ENCODE measurements around a stretch of chr10.

DNA sequence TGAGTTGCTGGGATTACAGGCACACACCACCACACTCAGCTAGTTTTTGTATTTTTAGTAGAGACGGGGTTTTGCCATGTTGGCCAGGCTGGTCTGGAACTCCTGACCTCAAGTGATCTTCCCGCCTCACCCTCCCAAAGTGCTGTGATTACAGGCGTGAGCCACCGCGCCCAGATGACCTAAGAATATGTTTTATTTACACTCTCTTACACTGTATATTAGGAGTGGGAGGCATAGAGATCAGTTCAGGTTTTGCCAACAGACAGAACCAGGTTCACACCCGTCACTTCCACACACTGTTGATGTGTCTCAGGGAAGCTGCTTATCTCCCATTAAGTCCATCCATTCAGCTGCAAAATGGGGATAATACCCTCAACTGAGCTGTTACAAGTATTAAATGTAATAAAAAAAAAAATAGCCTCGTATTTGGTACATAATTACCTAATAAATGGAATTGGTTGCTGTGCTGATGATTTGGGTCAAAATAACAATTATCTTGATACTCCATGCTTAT lies 64.2 kb downstream of the PARD3 start:
- RRBS, result no CpG with 5 or more reads among the region's 7 CpGs

DNA sequence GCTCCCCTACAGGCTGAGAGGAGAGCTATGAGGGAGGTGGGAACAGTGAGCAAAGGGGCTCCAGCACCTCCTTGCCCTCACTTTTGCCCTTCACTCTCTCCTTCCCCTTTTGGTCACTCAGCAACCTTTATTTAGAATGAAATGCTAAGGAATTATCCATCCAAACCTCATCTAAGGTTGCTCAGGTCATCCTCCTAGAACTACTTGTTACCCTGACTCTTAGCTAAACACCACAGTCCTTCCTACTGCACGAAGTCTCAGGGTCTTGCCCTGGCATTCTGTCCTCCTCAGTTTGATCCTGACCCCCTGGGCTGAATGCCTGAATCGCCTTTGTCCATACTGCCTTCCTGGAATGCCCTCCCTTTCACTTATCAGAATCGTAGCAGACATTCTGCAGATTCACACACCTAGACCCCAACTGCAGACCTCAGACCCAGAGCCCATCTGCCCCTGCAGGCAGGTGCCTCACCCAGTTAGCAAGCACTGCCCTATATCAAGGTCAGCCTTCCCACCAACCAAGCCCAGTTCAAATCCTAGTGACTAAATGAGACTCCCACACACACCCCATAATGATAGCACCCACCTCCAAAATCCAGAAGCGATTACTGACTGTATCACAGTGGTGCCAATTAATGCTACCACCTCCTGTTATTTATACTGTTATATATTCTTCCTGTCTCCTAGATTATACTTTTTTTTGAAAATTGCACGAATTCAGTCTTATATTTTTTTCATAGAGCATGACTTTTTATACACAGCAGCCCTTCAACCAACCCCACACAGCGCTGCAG lies 3.9 kb downstream of the PARD3 start:
- RRBS, result no CpG with 5 or more reads among the region's 6 CpGs

GRCh38 chr10:35127363-35128018 lies 845 bp downstream of the CREM start:
- RRBS, result 2% methylated on average over 17 of the region's 51 CpGs

- RRBS, result no CpG with 5 or more reads among the region's 5 CpGs
Observed at GRCh38 chr10:35191258-35191958, 64.8 kb downstream of the CREM start.

DNA sequence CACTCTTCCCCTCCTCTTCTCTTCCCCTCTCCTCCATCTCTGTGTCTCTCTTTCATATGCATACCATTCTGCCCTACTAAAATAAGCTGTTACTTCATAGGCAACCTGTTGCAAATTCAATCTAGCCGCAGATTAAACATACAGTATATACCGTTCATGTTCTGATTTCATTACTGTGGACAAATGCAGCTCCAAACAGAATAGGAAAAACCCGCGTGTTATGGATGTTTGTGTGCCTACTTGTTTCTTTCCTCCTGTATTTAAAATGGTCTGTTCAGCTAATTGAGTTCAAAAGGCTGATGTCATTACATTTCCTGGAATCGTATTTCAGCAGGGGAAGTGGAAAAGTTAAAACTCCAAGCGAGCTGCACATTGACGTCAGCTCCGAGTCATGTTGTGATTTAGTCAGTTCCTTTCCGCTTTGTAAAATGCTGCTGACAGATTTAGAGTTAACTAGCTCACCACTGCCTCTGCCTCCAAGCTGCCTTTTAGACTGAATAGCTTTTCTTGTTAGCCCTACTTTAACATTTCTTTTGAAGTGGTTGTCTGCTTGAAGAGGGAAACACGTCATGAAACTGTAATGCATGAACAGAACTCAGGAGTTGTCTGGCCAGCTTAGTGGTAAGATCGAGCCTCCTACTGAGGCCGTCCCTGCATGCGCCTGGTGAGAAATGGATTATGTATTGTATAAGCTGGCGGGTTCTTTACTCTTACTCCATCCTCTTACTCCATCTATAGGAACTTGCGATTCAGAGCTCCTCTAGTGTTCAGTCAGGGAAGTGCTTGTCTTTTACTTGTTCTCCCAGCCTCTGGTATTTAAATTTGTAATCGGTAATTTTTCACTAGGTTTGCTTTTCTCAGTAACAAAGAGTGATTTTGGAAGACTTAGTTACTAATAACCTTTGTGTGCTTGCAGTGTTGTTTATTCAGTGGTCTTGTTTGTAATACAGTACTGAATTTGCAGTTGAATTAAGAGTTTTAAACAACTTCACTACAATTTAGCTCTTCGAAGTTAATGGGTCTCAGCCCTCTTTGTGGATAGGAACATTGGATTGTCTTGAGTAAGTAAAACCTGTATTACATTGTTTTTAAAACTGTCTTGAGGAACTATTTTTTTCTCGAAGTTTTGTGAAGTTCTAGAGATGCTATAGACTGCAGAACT lies 69.2 kb downstream of the CREM start:
- RRBS, result no CpG with 5 or more reads among the region's 18 CpGs

GRCh38 chr10:35347992-35349351 lies 12.2 kb downstream of the CCNY start:
- RRBS, result no CpG with 5 or more reads among the region's 20 CpGs

- RRBS, result no CpG with 5 or more reads among the region's 3 CpGs
Observed at GRCh38 chr10:35392333-35392819, 56.1 kb downstream of the CCNY start.

DNA sequence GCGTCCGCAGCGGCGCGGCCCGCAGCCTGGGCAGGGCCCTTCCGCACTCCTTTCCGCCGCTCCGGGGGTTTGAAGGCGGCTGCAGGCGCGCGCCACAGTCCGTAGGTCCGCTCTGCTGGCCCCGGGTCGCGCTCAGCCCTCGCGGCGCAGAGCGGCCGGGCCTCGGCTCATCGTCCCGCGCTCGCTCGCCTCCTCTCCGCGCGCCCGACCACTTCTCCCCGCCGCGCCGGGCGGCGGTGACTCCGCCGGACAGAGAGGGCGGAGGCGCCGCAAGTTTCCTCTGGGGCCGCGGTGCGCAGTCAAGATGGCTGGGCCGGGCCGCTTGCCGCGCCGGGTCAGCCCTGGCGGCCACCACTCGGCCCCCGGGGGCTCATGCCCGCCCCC lies 508 bp downstream of the FZD8 start:
- RRBS, result 3% methylated on average over 36 of the region's 57 CpGs

GRCh38 chr10:36349745-36350121 lies 707.6 kb upstream of the FZD8 start:
- RRBS, result no CpG with 5 or more reads among the region's 6 CpGs

GRCh38 chr10:38038351-38038699 lies 27.9 kb downstream of the ZNF33A start:
- RRBS, result no CpG with 5 or more reads among the region's 2 CpGs

GRCh38 chr10:38106538-38107119 lies 12.5 kb downstream of the ZNF37A start:
- RRBS, result no CpG with 5 or more reads among the region's 5 CpGs

DNA sequence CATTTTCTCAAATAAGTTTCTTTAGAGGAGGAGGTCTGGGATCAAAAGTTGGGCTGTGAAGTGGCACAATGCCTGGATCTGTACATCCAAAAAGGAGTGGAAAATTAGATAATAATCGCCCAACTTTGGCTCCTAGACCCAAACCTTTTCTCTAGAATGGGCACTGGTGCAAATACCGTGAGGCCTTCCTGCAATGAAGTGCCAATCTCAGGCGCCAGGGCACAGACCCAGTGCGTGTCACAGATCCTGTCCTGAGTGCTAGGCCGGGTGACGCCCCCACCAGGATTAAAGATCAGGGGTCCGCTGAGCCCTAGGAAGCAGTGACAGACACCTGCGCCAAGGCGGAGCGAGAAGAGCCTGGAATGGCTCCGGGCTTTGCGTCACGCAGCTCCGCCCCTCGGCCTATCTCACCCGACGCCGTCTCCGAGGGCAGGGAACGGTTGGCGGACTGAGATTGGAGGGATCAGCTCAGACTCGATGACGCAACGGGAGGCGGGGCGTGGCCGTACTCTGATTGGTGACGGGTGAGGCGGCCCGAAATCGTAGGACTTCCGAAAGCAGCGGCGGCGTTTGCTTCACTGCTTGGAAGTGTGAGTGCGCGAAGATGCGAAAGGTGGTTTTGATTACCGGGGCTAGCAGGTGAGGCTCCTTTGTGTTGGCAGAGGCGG lies 261.8 kb downstream of the ZNF37A start:
- RRBS, result 26% methylated on average over 1 of the region's 40 CpGs

DNA sequence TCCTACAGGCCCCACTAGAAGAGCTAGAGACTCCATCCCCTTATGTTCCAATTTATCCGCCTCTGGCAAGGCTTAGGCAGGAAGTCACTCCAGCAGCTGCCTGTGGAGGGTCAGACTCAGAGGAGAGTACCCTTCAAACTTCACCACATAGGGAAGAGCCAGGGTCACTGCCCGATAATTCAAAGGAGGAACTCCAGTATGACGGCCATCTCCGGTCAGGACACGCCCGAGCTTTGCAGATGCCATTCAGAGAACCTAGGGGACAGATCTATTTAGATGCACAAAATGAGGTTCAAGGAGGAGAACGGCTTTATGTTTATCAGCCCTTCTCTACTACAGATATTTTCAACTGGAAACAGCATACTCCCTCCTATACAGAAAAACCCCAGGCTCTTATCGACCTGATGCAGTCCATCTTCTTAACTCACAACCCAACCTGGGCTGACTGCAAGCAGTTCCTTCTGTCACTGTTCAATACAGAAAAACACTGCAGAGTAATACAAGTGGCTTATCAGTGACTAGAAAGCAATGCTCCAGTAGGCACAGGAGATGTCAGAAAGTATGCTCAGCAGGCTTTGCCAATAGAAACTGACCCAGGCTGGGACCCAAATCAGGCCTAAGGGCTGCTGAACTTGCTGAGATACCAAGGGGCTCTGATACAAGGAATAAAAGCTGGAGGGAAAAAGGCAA lies 8.6 kb upstream of the ZNF33B start:
- RRBS, result no CpG with 5 or more reads among the region's 8 CpGs

GRCh38 chr10:42752877-42753520 lies 29.6 kb upstream of the BMS1 start:
- RRBS, result 0% methylated on average over 1 of the region's 43 CpGs

DNA sequence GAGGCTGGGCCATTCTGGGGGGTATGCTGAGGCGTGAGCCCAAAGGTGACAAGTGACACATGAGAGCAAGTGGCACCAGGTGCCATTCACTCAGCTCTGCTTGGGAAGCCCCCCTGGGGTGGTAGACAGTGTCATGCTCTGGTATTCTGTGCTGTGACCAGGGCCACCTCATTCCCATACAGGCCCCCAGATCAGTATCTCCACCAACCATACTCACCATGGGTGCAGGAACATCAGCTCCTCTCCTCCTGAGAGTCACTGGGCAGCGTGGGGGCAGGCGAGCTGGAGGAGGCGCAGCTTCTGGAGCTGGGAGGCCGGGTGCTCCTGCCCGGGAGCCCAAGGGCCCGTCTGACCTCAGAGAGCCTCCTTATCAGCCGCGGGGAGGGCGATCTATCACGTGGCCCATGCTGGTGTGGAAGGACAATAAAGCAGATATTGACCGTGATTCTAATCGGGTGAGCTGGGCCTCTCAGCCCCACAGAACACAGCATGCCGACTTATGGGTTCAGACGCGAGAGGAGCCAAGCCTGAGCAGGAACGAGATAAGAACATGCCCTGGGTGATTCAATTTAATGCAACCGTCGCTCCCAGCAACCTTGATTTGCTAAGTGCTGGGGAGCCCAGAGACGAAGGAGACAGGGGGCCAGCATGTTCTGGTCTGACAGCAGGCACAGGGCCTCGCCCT lies 95.6 kb upstream of the RET start:
- RRBS, result no CpG with 5 or more reads among the region's 21 CpGs

GRCh38 chr10:43101120-43101563 lies 24.3 kb downstream of the RET start:
- RRBS, result no CpG with 5 or more reads among the region's 6 CpGs

DNA sequence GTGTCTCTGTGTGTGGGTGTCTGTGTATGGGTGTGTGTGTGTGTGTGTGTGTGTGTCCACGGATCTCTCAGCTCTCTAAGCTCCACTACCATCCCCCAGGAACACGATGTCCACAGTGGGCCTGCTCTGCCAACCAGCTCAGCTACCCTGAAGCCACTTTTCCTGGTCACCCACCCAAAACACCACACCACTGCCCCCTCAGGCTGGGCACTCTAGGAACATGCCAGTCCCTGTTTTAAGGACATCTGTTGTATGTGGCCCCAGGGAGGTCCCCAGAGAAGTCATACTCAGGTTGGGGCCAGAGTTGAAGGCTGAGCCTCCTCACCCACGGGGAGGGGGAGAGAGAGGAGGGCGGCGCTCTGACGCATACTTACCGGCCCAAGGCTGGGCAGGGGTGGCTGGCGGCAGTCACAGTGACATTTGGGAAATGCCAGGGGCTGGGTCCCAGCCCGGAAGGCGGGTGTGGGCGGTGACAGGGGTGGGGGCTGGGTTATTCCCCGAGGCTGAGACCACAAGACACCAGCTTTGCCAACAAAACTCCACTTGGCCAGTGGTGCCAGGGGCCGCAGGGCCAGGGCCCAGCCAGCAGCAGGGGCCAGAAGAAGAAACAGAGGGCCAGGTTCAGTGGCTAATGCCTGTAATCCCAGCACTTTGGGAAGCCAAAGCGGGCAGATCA lies 41.2 kb downstream of the RASGEF1A start:
- RRBS, result 45% methylated on average over 3 of the region's 14 CpGs

GRCh38 chr10:43315048-43315579 lies 48.2 kb upstream of the RASGEF1A start:
- RRBS, result no CpG with 5 or more reads among the region's 15 CpGs

- RRBS, result no CpG with 5 or more reads among the region's 19 CpGs
Observed at GRCh38 chr10:43322188-43322723, 49.2 kb upstream of the FXYD4 start.

DNA sequence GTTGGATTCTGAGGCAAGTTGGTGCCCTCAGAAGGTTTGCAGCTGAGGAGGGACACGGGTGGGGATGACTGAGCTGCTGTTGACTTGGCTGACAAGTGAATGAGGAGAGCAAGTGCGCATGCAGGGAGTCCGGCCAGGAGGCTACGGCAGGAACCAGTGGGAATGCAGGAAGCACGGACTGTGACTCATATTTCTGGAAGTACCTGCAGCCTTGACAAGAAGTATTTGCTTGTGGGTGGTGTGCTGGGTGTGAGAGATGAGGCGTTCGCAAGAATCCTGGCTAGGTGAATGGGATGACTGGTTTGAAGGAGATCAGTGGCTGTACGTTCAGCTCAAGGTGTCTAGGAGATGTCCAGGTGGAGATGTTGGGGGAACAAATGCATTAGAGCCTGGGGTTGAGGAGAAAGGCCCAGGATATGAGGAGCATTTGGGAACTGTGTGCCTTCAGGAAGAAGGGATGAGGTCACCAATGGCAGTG lies 30.8 kb upstream of the FXYD4 start:
- RRBS, result no CpG with 5 or more reads among the region's 8 CpGs

Data from GM06990 (cell line).